Mesenchymal stem cell of Wharton's jelly (primary cell): ENCODE measurements around a stretch of chr12.

DNA sequence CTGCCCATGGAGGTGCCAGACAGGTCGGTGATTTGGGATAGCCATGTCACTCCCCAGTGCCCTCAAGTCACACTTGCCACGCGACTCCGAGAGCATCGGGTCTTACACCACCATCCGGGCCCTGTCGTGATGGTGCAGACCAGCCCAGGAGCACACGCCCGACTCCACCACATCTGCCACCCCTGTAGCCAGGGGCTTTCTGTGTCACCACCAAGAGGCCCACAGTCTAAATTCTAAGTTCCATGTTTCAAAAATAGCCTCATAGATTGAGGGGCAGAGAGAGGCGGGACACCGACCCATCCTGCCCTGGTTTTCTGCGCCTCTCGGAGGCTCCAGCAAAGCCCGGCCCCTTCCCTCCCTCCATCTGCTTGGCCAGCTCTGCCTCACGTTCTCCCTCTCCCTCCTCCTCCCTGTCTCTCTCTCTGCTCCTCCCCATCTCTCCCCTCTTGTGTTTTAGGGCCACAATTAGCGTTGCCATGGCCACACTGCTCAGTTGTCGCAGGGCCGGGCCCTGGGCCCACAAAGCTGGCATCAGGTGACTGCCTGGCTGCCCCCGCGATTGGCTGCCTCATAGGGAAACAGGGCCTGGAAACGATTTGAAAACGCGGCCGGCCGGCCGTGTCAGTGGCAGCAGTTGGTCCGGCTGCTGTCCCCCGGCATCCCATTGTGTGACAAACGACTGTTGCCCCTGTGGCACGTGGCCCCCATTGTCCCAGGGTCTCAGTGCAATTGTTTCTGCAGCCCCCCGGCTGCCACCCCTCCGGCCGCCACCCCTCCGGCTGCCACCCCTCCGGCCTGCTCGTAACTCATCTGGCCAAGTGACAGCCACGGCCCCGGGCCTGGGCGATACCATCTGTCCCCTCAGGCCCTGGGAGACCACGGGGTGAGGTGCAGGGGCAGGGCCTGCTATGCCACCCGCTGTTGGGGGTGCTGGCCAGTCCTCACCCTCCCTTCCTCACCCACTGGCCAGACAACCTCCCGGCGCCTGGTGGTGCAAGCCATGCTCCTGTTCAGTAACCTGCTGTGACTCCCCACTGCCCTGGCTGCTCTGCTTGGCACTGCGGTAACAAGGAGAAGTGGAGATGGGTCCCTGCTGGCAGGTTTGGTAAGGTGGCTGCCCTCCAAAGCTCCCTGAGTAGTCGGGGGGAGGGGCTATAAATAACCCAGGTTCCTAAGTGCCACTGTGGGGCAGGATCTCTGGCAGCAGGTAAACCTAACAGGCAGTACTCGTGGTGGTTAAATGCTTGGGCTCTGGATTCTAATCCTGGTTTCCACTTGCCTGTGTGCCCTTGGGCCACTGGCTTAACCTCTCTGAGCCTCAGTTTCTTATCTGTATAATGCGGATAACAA, 17.4 kb downstream of the FOXN4 start:
- CAGE, long polyA plus RNA, result no peak

GRCh38 chr12:109359076-109359791, 11.5 kb downstream of the MYO1H start:
- CAGE, long polyA plus RNA, result no peak

DNA sequence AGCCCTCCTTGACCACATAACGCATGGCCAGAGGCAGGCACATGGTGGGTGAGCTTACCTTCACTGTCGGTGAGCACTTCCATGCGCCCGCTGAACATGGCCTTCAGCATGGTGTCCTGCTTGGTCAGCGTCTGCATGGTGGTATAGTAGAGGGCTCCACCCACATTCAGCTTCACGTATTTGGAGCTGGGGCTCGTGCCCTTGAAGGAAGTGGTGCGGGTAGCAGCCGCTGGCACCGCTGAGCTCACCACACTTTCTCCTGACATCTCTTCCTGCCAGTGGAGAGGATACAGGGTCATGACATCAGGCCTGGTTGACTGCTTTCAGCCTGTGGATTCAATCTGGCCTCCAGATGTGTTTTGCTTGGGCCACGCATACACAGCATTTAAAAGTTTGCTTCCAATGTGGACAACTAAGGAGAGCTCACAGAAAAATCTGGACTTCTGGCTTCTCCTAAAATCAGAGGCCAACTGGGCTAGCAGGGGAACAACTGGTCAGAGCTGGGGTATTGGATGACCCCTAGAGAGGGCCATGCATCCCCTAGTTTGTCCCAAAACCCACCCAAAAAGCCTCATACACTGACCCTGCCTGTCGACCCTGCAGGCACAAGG, 7.5 kb downstream of the KCTD10 start:
- CAGE, long polyA plus RNA, result no peak

DNA sequence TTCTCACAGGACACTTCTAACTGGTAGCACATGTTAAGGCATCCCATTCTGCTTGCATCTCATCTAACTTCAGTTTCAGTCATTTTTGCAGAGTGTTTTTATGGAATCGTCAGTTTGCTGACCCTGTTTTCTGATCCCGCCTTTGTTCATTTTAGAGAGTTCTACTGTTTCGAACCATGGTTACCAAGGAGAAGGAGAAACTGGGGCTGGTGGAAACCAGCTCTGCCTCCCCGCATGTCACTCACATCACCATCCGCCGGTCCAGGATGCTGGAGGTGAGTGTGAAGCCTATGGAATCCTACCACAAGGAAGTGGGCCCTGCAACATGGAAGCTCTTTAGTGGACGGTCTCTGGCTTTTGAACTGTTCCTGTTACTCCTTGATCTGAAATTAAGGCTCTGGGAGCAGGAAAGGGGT, 39.2 kb downstream of the UBE3B start:
- CAGE, long polyA plus RNA, result no peak

- CAGE, long polyA plus RNA, result no peak
Observed at GRCh38 chr12:109622195-109622407, 48.5 kb downstream of the MVK start.

DNA sequence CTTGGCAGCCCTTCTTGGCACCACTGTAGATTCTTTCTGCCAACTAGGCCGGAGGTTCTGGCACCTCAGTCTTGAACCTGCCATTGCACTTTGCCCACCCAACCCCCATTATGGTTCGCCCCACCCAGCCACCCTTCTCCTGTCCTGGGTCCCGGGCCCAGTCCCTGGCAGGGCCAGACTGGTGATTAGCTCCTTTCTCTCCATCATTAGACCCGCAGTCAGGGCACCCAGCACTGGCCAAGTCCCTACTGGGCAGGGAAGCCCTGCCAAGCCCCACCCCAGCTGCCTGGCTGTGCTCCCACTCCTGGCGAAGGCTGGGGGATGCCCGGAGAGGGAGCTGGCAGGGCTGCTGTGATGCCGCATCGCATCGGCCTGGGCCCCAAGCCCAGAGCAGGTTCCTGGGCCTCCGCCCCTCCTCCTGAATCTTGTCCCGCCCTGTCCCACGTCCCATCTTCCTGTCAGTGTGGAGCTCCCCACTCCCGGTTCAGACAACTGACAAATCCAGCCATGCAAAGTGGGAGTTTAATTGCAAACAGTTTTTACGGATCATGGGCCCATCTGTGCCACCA, 9.8 kb downstream of the FAM222A start:
- CAGE, long polyA plus RNA, result no peak

- CAGE, long polyA plus RNA, result no peak
Observed at GRCh38 chr12:109827843-109828685, 5.1 kb downstream of the TRPV4 start.

DNA sequence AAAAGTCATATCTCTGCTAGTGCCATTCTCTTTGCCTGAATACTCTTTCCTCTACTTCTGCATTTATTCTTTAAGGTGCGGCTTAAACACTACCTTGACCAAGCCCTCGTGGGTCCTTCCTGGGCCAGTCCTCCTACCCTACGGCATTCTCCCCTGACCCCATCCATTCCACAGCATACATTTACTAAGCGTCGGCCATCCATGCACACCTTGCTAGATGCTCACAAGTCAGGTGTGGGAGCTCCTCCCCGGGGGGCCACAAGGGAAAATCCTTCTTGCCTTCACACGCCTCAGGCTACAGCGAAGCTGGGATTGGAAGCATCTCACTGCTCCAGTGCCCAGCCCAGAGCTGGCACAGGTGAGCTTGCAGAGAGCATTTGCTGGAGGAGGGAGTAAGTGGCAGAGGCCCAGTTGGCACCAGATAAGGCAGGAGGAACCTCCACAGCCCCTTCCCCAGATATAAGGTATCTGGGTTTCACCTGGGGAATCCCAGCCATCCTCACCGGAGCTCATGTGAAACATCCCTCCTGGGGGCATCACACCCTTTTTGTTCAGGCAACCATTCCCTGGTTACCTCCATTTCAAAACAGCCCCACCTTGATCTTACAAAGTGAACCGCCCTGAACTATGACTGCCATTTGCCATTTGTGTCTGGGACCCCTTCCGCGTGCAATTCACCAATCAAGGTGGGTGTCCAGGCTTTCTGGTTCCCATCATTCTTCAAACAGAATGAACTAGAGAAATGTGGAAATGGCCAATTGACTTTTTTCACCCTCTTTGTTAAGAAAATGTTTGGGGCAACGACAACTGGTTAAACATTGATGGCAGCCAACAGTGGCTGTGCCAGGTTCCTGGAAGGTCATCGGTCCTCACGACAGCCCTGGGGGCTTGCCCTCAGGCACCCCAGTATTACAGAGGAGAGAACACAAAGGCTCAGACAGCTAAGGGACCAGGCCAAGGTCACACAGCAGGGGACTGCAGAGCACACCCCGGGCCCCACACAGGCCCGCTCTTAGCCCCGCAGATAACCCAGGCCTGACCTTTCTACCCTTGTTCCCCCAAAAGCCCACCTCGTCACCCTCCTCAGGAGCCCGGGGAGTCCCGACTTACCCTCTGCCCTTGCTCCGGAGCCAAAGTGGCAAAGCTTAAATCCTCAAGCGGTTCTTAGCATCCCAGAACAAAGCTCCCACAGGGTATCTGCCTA, 1.6 kb downstream of the TRPV4 start:
- CAGE, long polyA plus RNA, result no peak

DNA sequence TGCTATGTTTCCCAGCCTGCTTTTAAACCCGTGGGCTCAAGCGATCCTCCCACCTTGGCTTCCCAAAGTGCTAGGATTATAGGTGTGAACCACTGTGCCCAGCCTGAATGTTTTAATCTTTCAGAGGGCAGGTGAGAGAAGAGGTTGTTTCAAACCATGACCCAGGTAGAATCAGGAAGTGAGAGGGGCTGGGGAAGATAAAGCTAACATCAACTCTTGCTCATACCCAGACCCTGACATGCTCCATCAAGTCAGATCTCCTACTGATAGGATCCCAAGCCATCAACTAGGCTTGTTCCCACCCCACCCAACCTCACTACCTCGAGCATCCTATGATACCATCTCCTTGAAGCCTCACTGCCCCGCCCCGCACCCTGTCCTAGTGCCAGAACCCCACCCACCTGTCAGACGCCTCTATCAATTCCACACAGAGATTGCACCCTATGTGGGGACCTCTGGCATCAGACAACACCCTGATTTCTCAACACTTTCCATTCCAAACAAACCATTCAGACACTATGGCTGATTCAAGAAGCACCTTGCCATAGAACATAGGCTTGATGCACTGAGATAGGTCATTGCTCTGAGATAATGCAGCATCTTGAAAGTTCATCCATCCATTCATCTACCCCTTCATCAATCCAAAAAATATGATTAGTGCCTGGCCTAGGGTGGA, 3.0 kb upstream of the GLTP start:
- CAGE, long polyA plus RNA, result no peak

GRCh38 chr12:109939152-109939469, 39.0 kb downstream of the TCHP start:
- CAGE, long polyA plus RNA, result no peak

- CAGE, long polyA plus RNA, result no peak
Observed at GRCh38 chr12:109983271-109984145, 12.7 kb downstream of the GIT2 start.

- CAGE, long polyA plus RNA, result no peak
Observed at GRCh38 chr12:109995202-109996162, 686 bp downstream of the GIT2 start.

- CAGE, long polyA plus RNA, result no peak
Observed at GRCh38 chr12:110038291-110038911, 9.9 kb downstream of the C12orf76 start.

- CAGE, long polyA plus RNA, result no peak
Observed at GRCh38 chr12:110111258-110112040, 12.7 kb upstream of the IFT81 start.

DNA sequence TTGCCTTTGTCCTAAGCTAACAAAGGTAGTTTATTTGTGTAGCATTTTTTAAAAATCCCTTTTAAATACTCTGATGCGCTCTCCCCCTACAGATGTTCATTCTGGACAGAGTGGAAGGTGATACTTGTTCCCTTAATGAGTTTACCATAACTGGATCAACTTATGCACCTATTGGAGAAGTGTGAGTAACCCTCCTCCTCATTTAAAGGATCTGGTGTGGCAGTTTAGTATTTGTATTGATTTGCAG, 51.4 kb downstream of the ATP2A2 start:
- CAGE, long polyA plus RNA, result no peak

DNA sequence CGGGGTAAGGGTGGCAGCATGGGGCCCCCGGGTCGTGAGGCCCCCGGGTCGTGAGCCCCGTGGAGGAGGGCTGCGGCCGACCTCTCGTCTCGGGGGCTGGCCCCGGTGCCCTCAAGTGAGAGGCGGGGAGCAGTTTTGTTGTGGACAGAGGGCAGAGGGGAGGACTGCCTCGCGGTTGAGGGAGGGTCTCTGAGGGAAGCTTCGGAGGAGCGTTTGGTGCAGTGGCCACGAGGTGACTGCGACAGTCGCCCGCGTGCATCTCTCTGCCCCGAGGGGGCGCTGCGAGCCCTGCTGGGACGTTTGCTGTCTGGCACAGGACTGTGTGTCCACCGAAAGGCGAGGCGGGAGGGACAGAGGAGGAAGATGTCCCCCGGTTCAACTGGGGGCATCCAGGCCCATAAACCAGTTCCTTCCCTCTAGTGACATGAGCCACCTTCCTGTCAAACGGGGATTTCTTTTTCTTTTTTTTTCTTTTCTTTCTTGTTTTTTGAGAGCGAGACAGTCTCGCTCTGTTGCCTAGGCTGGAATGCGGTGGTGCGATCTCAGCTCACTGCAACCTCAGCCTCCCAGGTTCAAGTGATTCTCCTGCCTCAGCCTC, 489 bp downstream of the FAM216A start:
- CAGE, long polyA plus RNA, result no peak

GRCh38 chr12:110537483-110538330, 35.6 kb downstream of the RAD9B start:
- CAGE, long polyA plus RNA, result no peak

- CAGE, long polyA plus RNA, result no peak
Observed at GRCh38 chr12:110719380-110719945, 23.2 kb downstream of the PPP1CC start.

DNA sequence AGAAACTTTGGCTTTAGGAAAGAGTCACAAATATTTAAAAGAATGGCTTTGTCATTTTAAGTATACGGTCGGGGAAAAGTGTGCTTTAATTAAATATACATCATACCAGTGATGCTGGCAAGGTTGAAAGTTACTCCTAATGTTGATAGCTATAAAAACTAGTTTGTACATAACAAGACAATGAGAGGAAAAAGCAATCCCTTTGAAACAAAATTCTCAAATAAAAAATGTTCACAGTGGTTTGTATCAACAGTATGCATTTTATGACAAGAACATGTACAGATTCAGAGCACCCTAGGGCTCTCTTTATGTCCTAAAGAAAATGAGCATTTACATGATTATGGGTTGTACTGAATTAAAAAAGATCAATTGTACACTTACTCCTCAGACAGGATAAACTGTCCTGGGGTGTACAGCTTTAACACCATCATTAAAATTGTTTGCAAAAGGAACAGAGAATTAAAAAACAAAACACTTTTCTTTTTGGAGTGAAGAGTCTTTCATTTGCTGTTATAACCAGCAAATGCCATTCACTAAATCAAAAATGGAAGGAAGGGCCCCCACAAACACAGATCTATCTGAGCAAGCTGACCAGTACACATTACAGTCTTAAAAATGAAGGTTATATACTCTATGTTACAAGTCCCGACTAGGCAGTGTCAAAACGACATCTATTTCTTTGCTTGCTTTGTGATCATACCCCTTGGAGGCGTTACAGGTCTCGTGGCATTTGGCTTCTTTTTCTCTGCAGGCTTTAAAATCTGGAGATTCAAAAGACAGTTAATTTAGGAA, 22.1 kb downstream of the PPP1CC start:
- CAGE, long polyA plus RNA, result no peak

GRCh38 chr12:110744715-110745453, 2.2 kb upstream of the PPP1CC start:
- CAGE, long polyA plus RNA, result no peak